A375 (cell line): ENCODE measurements around a stretch of chr3.

- RAMPAGE, long total RNA, result no peak
These were observed 5.3 kb downstream of the NFKBIZ start for GRCh38 chr3:101854381-101855231.

- RAMPAGE, long total RNA, result no peak
These were observed 49.5 kb downstream of the NFKBIZ start for GRCh38 chr3:101898684-101899308.

DNA sequence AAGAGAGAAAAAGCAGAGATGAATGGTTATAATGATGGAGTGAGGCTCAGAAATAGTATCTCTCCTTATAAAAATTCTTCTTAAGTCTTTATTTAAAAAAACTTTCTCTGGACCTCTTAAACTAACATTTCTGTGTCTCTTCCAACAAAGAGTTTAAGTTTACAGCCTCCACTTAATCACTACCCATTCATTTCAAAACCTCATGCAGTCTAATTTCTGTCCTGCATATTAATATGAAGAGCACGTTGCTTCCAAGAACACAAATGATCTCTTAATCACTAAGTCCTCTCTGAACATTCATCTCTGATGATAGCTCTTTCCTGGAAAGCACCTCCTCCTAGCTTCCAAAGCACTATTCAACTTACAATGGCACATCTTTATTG, 236.4 kb downstream of the NFKBIZ start:
- RAMPAGE, long total RNA, result no peak

GRCh38 chr3:102141476-102142373, 292.4 kb downstream of the NFKBIZ start:
- RAMPAGE, long total RNA, result no peak

- RAMPAGE, long total RNA, result no peak
These were observed 165.6 kb downstream of the ALCAM start for GRCh38 chr3:105532287-105532808.

DNA sequence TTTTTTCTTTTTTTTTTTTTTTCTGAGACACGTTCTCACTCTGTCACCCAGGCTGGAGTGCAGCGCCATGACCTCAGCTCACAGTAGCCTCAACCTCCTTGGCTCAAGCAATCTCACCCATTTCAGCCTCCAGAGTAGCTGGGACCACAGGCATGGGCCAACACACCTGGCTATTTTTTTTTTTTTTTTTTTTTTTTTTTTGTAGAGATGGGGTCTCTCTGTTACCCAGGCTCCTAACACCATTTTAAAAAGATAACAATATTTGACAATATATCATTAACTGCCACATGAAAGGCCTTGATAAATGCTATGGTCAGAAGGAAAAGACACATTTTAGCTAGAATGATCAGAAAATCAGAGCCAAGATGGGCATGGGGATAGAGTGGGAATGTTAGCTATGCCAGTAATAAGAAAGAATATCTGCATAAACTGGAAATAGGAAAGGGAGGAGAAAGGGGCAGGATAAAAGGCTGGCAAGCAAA, 30.7 kb downstream of the CBLB start:
- RAMPAGE, long total RNA, result no peak

DNA sequence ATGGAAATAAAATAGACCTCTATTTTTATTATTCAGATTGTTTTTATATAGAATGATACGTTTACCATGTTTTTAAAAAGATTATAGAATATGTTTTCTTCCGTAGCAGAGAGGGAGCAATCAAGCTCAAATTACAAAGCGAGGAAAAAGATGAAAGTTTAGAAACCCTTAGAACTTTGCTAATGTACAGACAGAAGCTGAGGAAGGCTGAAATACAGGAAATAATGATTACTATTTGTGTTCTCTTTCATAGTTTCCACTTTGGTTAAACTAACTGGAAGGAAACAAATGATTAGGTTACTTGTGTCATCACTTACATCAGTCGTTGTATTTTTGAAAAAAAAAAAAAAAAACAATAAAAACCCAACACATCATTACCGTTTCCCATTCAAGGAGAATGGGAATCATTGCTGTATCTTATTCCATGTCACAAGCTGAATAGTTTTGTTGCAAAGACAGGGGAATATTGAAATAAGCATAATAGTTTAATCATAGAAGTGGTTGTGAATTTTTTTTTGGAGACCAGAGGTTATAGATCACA, 337.8 kb upstream of the CBLB start:
- RAMPAGE, long total RNA, result no peak

DNA sequence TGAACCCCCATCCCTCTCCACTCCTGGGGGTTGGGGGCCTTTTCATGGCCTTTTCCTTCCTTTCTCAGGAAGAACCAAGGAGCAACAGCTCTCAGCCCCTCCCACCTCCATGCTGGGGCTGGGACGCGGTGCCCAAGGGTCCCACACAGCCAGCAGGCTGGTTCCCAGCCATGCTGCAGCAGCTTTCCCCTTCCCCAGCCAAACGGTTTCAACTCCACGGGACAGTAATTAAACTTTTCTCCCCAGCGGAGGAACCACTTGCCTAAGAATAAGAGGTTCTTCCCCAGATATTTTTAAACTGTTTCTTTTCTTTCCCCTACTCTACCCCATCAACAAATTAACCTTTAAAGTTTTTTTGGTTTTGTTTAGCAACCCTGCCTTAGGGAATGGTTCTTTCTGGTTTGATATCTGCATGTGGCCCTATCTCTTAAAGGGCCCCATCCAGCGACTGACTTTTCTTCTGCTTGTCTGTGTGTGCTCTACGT, 387.7 kb upstream of the CBLB start:
- RAMPAGE, long total RNA, result no peak

DNA sequence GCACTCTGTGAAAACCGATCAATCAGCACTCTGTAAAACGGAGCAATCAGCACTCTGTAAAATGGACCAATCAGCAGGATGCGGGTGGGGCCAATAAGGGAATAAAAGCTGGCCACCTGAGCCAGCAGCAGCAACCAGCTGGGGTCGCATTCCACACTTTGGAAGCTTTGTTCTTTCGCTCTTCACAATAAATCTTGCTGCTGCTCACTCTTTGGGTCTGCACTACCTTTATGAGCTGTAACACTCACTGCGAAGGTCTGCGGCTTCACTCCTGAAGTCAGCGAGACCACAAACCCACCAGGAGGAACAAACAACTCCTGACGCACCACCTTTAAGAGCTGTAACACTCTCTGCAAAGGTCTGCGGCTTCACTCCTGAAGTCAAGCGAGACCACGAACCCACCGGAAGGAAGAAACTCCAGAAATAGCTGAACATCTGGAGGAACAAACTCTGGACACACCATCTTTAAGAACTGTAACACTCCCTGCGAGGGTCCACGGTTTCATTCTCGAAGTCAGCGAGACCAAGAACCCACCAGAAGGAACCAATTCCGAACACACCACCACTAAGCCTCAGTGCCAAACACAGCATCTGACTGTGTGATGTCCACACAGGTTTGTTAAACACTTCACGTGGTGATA, 378.1 kb upstream of the CCDC54 start:
- RAMPAGE, long total RNA, result no peak

DNA sequence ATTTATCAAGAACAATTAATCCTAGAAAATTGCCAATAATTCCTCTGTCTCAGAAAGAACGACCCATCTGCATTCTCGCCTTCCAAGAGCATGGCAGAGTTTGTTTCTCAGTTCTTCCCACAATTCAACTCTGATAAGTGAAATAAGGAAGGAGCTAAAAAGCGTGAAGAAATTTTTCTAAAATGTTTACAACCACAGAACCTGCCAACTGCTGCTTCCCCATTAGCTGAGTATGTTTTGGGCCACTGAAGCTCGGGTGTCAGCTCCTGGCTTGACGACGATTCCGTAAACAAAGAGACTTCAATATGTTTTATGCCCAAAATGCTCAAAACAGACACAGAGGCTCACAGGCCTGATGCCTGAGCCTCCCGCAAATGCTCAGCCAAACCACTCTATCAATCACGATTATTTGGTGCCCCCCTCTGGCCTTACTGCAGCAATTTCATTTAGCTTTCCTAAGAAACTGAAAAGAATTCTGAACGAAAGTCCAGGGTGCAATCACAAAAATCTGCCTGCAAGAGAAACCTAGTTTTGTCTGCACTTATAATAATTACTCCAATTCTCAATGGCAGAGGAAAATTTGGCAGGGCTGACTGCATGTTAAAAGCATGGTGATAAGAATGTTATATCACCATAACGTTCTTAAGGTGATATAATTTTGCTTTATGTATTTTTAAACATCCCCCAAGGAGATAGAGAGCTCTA, 259.1 kb upstream of the CCDC54 start:
- RAMPAGE, long total RNA, result no peak

- RAMPAGE, long total RNA, result no peak
These were observed 26.5 kb downstream of the BBX start for GRCh38 chr3:107548974-107549980.

- RAMPAGE, long total RNA, result no peak
These were observed 76.1 kb downstream of the BBX start for GRCh38 chr3:107598476-107599734.

GRCh38 chr3:107699663-107700191, 177.0 kb downstream of the BBX start:
- RAMPAGE, long total RNA, result no peak

DNA sequence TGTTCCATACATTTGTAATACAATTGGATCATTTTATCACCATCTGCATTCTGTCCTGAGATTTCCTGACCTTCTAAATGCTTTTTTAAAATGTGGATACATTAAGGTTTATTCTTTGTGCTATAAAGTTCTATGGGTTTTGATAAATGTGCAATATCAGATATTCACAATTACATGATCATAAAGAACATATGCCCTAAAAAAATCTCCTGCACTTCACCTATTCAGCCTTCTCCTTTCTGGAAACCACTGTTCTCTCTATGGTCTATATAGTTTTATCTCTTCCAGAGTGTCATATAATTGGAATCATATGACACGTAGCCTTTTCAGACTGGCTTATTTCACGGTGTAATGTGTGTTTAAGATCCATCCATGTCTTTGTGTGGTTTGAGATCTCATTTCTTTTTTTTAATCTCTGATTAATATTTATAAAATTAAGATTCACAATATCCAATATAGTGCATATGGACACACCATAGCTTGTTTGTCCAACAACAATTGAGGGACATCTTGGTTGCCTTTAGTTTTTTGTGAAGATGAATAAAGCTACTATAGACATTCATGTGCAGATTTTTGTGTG, 31.7 kb upstream of the IFT57 start:
- RAMPAGE, long total RNA, result no peak

- RAMPAGE, long total RNA, result no peak
These were observed 93.0 kb downstream of the HHLA2 start for GRCh38 chr3:108389444-108389682.

GRCh38 chr3:108550374-108551319, 38.6 kb downstream of the CIP2A start:
- RAMPAGE, long total RNA, result no peak

GRCh38 chr3:108559383-108560009, 29.7 kb downstream of the CIP2A start:
- RAMPAGE, long total RNA, result no peak

GRCh38 chr3:108862684-108863256, 40.2 kb downstream of the TRAT1 start:
- RAMPAGE, long total RNA, result no peak

DNA sequence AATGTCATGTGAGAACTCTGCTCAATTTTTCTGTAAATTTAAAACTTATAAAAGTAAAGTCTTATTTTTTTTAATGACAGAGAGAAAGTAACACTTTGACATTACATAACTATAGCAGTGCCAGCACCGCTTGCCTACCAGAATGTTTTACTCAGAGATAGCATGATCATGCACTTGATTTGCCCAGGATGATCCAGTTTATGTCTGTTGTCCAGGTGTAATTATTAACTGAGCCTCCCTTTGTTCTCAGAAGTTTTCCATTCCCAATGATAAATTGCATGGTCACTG, 24.8 kb downstream of the C3orf85 start:
- RAMPAGE, long total RNA, result no peak

DNA sequence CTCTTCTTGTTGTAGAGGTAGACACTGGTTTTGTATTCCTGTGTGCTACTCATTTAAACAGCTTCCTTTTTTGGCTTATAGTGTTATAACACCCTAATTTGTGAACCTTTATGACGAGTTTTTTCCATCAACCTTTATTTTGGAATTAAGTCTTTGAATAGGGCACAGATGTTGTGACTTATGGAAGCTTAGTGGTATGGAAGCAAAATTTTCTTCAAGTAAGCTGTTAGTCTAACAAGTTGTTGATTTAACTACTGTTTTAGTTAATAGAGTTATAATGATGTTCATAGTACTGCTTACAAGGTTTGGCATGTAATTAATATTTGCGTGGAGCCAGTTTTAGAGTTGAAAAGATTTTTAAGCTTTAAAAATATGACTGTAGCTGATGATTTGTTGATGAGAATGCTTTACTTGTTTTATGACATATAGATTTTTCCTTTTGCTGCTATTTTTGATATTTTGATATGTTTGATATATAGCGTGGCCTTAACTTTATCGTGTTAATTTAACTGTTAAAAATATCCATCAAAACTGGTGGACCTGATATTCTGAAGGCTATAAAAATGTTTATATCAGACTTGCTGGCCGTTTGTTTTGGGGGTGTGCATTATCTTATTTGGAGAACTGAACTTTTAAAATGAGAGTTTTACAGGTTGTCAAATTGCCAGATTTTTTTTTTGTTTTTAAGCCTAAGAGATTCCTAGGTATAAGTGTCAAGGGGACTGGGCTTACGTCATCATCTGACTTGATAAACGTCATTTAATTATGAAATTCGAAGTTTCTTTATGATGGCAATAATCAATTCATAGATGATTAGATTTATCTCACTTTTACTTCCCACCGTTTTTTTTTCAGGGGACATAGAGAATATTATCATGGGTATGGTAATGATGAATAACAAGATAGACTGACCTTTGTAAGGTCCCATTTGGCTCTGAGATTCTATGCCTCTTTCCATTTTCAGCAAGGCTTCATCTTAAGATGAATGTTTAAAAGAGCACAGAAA, 2.7 kb downstream of the NECTIN3 start:
- RAMPAGE, long total RNA, result no peak